Metastatic Breast Carcinoma in the Brain (tissue), 10 donors: ENCODE measurements around the gene RGS1.

DNA sequence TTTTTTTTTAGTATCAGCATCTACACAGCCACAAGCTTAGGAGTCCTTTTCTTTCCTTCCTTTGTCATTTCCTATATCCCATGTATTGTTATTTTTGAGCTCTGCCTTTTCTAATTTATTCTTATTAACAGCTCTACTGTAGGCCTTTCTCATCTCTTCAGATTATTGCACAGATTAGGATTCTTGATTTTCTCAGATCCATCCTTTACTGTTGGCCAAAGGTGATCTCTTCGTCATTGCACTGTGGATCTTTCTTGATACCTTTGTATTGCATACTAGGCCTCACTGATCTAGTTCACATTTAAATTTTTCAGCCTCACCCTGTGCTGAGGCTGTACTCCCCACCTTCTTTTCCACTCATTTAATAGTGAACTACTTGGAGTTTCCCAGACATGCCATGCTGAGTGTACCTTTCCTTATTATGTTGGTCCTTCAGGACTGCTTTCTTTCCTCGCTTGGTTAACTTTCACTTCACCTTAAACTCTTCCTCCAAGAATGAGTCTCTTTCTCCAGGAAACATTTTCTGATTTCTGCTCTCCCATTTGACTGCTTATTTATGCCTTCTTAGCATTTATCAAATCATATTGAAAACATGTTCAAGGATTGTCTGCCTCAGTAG, 20.7 kb downstream of the RNF2 start:
- PRO-cap, 10 experiments = peak in 1 of 10 experiments; most common plus-strand start position 519 of the sequence (in 1)

DNA sequence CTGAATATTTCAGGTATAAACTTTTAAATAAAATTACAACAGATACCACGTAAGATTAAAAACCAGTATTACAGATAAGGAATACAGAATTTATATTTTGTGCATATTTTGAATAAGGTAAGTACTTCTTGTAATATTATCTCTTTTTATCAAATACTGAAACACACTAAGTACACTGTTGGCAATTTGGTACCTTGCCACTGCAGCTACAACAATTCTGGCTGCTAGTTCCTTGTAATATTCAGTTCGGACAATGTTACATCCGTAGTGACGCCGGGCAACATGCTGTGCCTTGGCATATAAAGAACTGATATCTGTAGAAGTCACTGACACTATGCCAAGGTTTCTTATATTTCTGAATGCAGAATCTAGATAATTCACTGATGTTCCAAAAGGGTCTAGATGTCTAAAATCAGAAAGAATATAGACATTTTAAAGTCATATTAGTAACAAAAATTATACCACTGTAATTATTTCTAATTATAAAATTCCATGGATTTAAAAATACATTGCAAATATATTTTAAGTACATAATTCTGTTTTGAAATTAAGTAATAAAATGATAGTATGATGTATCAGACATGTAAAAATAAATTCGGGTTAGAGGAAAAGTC, 17.5 kb downstream of the TRMT1L start:
- PRO-cap, 10 experiments = no peak in any of the 10 experiments

DNA sequence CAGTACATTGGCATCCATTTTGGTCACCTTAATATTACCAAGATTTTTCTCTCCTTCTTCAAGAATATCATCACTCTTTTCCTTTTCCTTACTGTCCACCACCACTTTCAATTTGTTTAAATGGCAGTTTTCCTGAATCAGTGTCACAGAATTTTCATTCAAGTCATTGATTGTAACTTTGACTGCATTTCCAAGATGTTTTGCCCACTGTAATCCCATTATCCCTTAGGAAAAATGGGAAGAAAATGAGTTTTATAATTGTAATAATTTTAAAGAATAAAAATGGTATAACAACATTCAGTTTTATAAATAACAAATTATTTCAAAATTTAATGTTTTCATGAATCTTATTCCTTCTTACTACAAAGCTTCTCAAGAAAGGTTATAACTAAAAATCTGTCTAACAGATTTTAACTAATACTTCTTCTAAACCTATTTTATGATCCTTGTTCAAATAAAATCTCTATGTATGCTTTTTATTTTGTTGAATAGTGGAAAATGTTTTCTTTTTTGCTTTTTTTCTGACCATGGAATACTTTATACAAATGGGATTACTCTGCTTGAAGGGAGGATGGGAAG, 16.7 kb downstream of the TRMT1L start:
- PRO-cap, 10 experiments = no peak in any of the 10 experiments

DNA sequence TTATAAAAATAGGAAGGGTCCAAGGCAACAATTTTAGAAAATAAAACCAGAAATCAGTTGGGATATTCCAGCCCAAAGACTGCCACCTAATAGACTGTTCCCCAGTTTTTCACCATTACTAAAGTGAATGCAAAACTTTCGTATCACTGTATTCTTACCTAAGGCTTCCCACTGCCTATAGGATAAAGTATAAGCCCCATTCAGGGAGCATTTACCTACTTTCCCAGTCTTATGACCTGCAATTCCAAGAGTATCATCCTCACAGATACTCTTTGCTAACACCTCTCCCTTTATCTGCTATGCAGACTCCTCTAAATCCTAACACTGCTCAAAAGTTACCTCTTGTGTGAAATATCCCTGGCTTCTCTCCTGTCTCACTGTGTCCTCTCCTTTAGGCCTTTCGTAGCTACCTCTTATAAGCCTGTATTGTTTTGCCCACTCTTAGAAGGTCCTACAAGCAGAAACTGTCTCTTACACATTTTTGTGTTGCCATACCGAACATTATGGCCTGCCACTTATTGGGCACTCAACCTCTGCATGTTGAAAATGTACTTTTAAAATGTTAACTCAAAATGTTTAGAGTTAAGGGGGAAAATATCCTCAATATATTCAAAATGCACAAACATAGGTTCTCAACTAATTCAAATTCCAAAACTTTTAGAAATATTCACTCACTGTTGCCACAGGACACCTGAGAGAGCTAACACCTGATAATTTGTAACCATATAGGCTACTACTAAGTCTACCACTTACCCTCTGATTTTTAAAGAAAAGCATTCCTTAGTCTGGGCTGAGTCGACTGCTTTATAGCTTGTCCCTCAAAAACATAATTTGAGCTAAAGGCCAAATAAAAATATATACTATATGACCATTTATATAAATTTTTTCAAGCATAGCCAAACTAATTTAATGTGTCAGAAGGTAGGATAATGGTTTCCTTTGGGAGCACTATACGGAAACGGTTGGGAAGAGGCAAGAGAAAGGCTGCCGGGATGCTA, 13.0 kb downstream of the IVNS1ABP start:
- PRO-cap, 10 experiments = no peak in any of the 10 experiments

DNA sequence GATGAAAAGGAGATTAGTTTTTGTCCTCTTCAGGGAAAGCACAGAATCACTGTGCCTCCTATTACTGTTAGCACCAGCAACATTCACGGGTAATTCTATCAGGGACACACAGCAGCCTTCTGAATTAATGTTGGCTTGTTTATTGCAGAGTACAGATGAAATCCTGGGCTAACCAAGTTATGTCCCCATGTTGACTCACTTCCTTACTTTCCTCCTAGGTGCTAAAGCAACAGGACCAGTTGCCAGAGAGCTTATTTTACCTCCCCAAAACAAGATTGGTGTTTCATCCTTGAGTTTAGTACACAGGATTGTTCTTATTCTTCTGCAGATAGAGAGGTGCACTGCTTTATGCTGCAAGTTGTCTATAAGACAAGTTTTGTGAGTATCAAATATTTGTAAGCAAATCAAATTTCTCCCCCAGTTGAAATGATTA, 57.2 kb upstream of the IVNS1ABP start:
- PRO-cap, 10 experiments = no peak in any of the 10 experiments

DNA sequence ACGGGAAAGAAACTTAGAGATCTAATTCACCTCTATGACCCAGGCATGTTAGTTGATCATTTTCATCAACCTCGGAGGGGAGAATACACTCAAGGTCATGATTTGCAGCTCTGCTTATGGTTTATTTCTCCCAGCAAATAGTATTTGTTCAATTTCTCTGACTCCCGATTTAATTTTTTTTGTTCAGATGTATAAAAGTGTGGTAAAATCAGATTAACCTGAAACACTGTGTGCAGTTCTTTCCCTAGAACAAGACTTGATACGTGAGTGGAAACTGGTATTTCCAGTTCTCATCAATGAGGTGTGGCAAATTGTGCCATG, 76.7 kb upstream of the IVNS1ABP start:
- PRO-cap, 10 experiments = no peak in any of the 10 experiments

DNA sequence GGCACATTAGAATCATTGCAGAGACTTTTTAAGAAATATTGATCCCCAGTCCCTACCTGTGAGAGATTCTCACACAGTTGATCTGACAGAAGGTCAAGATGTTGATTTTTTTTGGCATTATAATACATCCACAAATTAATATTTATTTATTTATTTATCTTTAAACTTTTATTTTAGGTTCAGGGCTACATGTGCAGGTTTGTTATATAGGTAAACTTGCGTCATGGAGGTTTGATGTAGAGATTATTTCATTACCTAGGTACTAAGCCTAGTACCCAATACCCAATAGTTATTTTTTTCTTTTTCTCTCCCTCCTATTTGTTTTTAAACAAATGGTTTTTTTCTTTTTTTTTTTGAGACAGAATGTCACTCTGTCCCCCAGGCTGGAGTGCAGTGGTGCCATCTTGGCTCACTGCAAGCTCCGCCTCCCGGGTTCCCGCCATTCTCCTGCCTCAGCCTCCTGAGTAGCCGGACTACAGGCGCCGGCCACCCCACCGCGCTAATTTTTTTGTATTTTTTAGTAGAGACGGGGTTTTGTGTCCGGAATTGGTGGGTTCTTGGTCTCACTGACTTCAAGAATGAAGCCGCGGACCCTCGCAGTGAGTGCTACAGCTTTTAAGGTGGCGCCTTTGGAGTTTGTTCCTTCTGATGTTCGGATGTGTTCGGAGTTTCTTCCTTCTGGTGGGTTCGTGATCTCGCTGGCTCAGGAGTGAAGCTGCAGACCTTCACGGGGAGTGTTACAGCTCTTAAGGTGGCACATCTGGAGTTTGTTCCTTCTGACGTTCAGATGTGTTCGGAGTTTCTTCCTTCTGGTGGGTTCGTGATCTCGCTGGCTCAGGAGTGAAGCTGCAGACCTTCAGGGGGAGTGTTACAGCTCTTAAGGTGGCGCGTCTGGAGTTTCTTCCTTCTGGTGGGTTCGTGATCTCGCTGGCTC, 243.6 kb downstream of the PLA2G4A start:
- PRO-cap, 10 experiments = no peak in any of the 10 experiments

DNA sequence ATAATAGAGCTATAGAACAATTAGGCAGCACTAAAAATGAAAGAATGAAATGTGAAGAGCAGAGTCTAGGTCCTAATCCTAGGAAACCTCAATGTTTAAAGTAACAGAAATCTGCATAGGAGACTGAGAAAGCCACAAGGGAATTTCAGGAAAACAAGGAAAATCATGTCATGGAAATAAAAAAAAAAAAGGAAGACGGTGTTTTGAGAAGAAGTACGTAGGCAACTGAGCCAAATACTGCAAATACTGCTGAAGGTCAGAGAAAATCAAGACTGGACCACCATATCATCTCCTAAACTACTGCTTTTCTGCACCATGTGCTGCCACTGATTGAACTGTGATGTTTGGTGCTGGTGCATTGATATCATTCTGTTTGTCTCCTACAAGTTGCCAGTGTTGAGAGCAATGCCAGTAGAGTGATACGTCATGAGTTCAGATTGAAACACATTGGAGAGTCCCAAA, 632.2 kb downstream of the PLA2G4A start:
- PRO-cap, 10 experiments = no peak in any of the 10 experiments

GRCh38 chr1:188377987-188378392, 1549.2 kb downstream of the PLA2G4A start:
- PRO-cap, 10 experiments = no peak in any of the 10 experiments

GRCh38 chr1:192520001-192520502, 55.5 kb upstream of the RGS1 start:
- PRO-cap, 10 experiments = no peak in any of the 10 experiments

DNA sequence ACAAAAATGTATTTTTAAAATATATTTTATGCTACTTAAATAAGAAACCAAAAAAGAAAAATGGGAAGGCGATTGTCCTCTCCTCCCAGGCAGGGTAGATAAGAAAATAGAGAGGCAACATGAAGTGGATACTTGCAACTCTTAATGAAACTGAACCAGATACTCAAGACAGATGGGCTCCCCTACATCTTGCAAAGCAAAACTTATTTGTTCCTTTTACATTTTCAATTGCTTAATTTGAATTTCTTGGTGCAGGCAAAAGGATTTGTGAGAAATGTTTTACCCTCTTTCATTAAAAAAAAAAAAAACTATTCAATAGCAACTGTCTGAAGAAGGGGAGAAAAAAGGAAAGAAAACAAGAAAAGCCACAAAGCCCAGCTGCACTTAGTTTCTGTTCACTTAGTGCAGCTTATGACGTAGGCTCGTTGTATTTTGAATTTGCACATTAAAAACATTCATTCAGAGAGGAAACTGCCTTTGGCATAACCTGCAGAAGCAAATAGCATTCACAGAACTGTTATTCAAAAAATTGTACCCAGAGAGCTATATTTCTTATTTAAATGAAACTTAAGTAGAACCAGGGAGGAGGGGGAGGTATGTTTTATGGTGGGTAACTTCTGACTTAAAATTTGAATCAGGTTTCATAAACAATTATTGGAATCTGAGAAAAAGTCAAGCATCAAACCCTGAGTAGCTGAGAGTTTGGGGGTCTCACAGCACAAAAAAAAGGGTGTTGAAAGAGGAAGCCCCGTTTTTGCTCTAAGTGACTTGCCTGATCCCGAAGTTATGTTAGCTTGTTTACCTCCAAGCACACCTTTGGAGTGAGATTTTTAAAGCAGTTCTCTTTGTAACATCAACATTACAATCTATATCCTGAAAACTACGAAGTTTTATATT, 36.6 kb upstream of the RGS1 start:
- PRO-cap, 10 experiments = peak in 3 of 10 experiments; most common plus-strand start position 454 of the sequence (in 2); most common minus-strand start position 146 of the sequence (in 1)

DNA sequence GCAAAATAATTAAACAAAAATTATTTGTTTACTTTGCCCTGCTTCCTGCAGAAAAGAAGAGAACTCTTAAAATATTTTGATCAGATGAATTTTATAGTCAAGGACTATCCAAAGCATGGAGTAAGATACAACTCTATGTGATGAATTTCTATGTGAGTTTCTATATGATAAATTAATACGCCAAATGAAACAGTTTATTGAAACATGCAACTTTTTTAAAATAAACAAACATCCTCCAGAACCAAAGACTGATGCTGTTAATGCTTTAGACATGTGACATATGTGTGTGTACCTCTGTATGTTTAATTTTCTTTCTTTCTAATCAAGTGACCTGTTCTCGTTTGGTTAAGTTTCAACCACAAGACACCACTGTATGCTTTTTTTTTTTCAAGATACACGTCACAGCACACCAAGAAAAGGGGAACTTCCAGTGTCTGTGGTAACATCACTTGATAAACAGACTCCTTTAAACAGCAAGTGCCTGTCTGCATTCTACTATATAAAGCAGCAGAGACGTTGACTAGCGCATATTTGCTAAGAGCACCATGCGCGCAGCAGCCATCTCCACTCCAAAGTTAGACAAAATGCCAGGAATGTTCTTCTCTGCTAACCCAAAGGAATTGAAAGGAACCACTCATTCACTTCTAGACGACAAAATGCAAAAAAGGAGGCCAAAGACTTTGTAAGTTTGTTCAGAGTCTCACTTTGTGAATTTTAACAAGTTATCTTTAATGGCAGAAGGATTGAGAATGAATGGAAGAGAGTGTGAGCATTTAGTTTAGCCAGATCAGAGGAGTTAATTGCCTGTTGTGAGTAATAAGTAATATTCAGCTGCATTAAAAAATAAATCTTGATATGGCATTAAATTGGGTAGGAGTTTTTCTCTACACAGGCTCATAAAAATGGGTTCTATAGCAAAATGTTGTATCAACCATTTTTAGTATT, at the start of gene RGS1:
RGS1 (plus strand) TSS at position 526 of the 945 bp plus-strand sequence.
- PRO-cap, 10 experiments = peak in 6 of 10 experiments; most common plus-strand start position 528 of the sequence (in 4); most common minus-strand start position 314 of the sequence (in 1)

DNA sequence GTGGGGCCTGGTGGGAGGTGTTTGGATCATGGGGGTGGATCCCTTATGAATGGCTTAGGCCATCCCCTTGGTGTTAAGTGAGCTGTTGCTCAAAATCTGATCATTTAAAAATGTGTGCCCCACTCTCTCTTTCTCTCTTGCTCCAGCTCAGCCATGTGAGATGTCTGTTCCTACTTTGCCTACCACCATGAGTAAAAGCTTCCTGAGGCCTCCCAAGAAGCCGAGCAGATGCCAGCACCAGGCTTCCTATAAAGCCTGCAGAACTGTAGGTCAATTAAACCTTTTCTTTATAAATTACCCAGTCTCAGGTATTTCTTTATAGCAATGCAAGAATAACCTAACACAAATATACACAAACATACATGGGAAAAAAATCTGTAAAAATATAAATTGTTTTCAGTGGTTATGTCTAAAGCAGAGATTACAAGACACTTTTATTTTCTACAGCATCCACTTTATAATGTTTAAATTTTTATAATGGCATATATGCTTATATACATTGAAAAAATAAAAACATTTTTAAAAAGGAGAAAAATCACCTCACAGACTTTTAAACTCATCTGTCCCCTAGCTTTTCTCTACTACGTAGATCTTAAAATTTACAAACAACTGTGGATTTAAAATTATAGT, 13.7 kb downstream of the UCHL5 start:
- PRO-cap, 10 experiments = no peak in any of the 10 experiments

- PRO-cap, 10 experiments = peak in 10 of 10 experiments; most common plus-strand start chr1:193060194 (in 4); most common minus-strand start chr1:193060070 (in 7)
Measured at GRCh38 chr1:193059814-193060648, 619 bp downstream of the RO60 start.

DNA sequence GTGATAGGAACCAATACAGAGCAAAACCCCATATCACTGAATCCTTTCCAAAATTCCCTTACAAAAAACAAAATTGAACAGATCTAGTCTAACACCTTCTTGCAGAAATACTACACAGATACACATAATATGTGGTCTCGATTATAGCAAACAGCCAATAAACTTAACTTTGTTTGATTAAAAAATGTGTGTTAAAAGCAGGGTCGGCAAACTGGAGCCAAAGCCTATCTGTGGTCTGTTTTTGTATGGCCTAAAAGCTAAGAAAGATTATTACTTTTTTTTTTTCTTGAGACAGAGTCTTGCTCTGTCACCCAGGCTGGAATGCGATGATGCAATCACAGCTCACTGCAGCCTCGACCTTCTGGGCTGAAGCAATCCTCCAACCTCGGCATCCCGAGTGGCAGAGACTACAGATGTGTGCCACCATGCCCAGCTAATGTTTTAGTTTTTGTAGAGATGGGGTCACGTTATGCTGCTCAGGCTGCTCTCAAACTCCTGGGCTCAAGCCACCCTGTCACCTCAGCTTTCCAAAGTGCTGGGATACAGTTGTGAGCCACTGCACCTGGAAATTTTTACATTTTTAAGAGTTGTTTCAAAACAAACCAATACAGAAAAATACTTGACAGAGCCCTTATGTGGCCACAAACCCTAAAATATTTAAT, 6.4 kb upstream of the GLRX2 start:
- PRO-cap, 10 experiments = peak in 1 of 10 experiments; most common plus-strand start position 374 of the sequence (in 1)

- PRO-cap, 10 experiments = no peak in any of the 10 experiments
Measured at GRCh38 chr1:193456971-193457385, 270.6 kb upstream of the B3GALT2 start.

GRCh38 chr1:193472856-193473422, 286.5 kb upstream of the B3GALT2 start:
- PRO-cap, 10 experiments = no peak in any of the 10 experiments

- PRO-cap, 10 experiments = no peak in any of the 10 experiments
Measured at GRCh38 chr1:193569595-193570222, 383.3 kb upstream of the B3GALT2 start.

GRCh38 chr1:194823001-194823394, 1636.6 kb upstream of the B3GALT2 start:
- PRO-cap, 10 experiments = no peak in any of the 10 experiments

GRCh38 chr1:194919190-194919652, 1689.0 kb downstream of the KCNT2 start:
- PRO-cap, 10 experiments = no peak in any of the 10 experiments